B cell (primary cell): ENCODE measurements around the genes FAAH2, ARHGEF9, EFNB1 and PJA1.

DNA sequence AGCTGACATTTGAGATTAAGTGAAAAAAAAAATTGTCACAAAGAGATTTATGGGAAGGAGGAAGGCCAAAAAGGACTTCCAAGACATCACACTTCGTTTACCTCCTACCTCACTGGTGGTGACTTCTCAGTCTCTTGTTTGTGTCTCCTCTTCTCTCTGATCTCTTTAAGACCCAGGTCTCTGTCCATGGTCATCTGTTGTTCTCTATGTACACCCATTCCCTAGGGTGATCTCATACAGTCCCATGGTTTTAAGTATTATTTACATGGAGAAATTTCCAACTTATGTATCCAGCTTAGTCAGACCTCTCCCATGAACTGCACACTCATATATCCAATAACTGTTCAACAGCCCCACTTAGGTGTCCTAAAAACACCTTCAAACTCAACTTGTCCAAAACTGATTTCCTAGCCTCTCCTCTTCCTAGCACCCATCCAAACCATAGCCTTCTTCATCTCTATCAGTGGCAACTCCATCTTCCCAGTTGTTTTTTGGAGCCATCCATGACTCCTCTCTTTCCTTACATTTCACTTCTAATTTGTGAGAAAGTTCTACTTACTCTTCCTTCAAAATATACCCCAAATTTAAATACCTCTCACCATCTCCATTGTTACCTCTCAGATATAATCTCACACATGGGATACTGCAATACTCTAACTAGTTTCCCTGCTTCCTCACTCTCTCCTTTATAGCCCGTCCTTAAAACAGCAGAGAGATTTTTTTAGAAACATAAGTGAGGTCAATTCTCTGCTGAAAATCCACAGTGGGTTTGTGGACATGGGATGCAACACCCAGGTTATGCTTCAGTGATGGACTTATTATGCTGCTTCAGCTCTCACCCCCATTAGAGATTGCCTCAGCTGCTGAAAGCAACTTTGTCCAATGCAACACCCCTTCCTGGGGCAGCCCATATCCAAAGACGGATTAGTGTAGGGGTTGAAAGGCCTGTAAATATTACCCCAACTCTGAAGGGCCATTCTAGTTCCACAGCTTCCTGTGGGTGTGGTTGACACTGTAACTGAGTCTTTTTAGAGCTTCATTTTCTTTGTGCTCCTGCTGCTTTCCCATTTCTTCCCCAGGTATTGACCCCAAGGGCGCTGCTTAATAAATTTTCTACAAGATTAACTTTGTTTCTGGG lies 10.5 kb downstream of the SPIN3 start:
- PRO-cap = no peak
- CAGE, long polyA plus RNA = no peak

DNA sequence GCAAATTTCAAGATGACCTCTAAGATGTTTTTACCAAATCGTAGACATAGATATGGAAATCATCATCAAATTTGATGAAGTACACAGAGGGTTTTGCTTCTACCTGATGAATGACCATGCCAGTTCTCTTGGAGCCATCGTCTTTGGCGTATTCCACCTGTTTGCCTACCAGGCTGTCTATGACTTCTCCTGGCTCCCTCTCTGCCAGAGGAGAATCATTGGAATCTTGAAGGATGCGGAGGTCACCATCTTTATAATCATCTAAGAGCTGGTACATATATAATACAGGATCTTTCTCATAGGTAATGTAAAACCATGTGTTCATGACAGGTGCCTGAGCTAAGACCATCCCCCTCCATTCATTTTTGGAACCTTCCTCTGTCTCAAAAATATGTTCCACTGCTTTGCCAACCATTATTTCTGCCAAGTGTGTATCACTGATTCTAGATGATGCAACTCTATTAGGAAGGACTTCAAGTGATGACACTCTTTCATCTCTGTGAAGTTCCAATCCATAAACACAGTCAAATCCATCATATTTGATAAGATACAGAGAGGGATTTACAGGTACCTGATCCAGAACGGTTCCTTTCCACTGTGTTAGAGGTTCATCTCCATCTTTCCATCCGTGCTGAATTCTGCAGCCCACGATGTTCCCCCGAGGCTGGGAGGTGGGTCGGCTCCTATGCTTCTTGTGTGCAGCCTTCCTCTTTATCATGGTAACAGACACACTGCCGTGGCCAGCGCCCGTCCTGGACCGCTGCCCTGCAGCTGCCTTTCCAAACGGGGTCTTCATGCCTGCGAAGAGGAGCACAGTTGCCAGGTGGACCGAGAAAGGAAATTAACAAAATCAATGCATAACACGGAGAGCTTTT lies 952 bp downstream of the SPIN3 start:
- PRO-cap = no peak
- CAGE, long polyA plus RNA = no peak

GRCh38 chrX:57286331-57287551 lies at the start of gene FAAH2:
Gene FAAH2 (plus strand): TSS chrX:57286706.
- PRO-cap = bidirectional peak, plus-strand start at chrX:57286753, minus-strand start at chrX:57286526
- CAGE, long polyA plus RNA = no peak

DNA sequence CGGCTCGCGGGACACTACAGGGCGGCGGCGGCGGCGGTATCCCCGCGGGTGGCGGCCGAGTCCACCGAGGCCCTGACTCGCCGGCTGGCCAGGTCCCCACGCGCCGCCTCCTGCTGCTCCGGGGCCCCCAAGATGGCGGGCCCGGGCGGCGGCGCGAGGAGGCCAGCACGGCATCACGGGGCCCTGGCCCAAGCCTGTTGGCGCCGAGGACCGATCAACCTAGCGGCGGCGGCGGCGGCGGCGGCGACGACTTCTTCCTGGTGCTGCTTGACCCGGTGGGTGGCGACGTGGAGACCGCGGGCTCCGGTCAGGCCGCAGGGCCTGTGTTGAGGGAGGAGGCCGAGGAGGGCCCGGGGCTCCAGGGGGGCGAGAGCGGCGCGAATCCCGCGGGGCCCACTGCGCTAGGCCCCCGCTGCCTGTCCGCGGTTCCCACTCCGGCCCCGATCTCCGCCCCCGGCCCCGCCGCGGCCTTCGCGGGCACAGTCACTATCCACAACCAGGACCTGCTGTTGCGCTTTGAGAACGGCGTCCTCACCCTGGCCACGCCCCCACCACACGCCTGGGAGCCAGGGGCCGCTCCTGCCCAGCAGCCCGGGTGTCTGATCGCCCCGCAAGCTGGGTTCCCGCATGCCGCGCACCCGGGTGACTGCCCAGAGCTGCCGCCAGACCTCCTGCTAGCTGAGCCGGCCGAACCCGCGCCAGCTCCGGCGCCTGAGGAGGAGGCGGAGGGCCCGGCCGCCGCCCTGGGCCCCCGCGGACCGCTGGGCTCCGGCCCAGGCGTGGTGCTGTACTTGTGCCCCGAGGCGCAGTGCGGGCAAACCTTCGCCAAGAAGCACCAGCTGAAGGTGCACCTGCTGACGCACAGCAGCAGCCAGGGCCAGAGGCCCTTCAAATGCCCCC lies 510 bp downstream of the ZXDB start:
- PRO-cap = bidirectional peak, plus-strand start at position 217 of the sequence, minus-strand start at position 134 of the sequence; bidirectional peak, plus-strand start at position 589 of the sequence, minus-strand start at position 448 of the sequence
- CAGE, long polyA plus RNA = no peak

DNA sequence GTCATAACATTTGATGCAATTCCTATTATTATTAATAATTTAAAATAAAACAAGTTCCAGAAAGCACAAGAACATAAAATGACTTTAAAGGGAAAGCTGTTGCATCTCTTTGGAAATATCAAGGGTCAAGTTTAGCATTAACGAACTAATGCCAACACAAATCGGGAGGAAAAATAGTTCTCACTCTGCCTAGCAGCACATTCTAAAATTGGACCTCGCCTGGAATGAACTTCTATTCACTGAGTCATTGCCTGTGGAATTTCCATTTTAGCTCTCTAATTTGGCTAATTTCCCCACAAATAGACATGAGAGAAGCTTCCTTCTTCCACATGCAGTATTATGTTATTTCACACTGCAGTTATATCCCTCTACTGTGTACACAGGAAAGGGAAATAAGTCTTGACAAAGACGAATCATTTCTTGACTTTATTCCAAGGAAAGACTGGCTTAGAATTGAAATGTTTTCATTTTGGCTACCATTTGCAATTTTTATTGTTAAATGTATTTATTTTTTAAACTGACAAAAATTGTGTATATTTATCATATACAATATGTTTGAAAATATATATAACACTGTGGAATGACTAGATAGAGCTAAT lies 9.3 kb downstream of the ZXDA start:
- PRO-cap = no peak
- CAGE, long polyA plus RNA = no peak

DNA sequence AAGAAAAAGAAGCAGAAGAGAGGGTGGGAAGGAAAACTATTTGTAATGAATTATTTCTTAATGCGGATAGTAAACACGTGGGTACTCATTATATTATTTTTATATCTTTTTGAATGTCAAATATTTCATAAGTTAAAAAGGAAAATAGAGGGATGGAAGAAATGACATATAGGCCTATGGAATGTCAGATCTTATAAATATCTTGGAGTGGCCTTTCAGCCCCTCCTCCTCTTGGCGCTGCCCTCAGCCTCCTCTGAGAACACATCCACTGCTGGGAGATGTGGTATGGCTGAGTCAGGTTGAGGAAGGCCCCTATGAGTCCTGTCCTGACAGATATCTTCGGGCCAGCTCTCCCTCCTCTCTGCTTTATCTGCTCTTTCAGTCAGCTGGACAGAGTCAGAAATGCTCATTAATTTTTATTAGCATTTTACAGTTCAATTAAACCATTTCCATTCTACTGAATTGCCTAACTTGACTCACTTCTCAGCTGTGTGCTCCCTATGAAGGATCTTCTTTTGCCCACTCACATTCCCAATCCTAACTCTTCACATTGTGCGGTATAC lies 128.1 kb downstream of the ARHGEF9 start:
- PRO-cap = no peak
- CAGE, long polyA plus RNA = no peak

DNA sequence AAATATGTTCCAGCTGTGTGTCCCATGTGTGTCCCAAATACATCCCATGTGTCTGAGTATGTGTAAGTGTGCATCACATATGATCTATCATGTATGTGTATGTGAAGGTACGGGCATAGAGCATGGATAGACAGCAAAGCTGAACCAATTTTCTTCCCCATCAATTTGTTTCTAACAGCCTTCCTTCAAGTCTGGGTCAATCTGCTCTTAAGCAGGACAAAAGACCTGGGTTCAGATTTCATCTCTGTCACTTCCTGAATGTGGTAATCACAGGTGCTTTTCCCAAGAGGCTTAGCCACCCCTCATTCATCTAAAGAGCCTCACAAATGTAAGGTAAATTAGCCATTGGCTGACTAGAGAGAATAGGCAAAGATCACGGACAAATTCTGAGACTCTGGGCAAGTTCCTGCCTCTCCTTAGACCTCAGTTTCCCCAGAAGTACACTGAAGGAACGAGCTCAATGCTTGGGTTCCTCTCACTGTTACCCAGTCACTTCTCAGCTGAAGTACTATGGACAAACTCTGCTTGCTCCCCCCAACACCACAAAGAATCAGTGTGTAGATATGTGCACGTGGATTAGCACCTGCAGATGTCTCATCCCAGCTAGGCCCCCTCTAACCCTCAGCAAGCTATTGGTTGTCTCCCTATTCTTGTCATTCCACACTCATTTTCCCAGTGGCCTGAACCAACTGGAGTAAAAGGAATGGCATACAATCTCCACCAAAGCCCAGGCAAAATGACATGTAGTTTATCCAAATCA lies 43.0 kb downstream of the ARHGEF9 start:
- PRO-cap = no peak
- CAGE, long polyA plus RNA = no peak

DNA sequence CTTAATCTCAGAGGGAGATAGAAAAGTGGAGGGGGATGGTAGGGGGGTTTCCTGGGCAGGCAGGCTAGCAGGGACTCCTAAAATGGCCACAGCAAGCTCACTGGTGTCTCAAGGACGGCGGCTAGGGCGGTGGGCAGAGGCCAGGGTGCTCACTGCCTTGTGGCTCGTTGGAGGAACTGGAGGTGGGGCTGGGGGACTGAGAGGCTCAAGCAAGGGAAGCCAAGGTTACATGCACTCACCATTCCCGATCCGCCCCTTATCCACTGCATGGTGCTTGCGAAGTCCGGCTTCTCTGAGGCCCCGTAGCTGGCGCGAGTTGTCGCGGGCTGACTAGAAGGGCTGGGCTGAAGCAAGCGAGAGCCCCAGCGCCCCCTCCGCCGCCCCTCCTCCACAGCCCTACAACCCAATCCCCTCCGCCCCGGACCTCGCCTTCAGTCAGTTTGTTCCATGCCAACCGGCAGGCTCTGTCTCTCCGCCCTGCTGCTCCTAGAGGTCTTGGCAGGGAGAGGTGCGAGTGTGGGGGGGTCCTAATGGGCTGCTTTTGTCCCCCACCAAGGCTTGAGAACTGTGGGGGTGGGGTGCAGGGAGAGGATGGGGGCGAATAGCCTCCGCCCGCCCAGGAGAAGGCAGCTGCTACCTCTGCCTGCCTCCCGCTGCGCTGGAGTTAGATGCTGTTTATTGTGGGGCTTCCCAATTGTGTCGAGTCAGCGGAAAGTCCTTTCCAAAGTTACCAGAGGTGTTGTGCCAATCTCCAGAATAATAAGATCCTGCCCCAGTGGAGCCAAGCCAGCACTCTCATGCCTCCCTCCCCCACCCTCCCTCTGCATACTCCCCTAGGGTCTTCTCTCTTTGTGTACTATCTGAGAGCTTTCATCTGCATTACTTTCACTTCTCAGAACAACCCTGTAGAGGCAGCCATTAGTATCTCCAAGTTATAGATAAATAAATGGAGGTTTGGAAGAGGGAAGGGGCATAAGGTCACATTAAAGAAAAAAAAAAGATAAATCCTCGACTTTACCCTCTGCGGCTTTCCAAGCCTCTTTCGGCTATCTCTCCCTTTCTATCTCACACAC lies at the start of gene ARHGEF9:
Gene ARHGEF9 (minus strand): TSS at position 338 of the 1,073 bp plus-strand sequence.
- PRO-cap = unidirectional peak, plus-strand start at position 111 of the sequence
- CAGE, long polyA plus RNA = no peak

DNA sequence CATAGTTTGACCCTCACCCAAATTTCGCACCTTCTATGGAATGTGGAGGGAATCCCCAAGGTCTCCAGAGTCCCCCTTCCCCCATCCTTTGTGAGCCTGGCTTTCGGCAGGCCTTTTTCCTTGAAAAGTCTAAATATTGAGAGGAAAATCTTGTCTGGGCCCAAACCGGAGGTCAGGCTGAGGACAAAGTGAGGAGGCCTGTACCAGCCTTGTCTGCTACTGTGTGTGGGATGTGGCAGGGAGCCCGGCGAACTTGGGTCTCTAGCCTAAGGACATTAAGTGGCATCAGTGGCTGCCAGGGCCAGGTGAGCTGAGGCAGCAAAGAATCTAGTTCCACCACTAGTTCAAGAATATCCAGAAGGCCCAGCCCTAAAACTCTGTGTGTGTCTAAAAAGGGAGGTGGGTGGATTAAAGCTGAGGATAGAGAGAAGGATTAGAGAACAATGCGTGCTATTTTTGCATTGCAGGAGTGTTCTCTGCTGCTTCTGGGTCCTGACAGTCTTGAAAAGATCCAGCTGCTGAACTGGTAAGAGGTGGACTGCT lies 1.1 kb upstream of the AMER1 start:
- PRO-cap = no peak
- CAGE, long polyA plus RNA = no peak

- PRO-cap = no peak
- CAGE, long polyA plus RNA = no peak
Observed at GRCh38 chrX:65619892-65620612, 47.4 kb upstream of the MSN start.

DNA sequence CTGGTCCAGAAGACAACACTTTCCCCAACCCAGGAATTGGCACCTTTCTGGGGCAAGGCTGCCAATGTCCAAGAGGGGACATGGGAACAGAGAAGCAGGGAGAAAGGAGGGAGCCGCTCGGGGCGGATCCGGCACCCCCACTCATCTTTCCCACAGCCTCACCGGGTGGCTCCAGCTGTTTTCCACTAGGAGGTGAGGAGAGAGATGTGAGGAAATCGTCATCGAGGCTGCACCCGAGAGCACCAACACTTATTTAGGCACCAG lies 667 bp downstream of the MSN start:
- PRO-cap = no peak
- CAGE, long polyA plus RNA = no peak

DNA sequence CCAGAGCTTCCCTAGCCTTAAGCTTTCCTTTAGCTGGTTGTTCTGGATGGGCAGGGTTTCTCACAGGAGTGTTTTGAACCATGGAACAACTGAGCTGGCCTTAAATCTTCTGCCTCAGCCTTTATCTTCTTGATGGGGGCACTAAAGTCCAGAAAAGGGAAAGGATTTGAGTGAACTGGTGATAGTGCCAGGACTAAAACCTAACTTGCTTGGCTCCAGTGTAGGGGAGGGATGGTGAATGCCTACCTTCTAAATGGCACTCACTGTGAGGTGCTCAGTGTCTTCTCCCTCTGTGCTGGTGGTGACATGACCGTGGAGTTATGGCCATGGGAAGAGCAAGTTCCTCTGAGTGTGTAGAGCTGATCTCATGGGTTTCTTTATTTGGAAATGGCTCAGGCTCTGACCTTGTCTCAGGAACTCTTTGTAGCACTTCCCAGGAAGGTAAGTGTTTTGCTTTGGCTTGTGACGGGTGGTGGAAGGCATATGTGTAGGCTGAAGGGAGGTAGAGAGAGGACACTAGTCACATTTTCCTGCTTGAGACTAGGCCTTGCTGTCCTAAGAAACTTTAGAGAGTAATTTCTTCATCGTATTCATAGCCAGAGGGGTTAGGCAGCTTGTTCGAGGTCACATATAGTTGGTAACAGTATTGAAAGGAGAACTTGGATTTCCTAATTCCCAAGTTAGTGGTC lies 6.4 kb downstream of the MSN start:
- PRO-cap = no peak
- CAGE, long polyA plus RNA = no peak

GRCh38 chrX:65705985-65706944 lies 38.8 kb downstream of the MSN start:
- PRO-cap = bidirectional peak, plus-strand start at chrX:65706595, minus-strand start at chrX:65706409
- CAGE, long polyA plus RNA = no peak

DNA sequence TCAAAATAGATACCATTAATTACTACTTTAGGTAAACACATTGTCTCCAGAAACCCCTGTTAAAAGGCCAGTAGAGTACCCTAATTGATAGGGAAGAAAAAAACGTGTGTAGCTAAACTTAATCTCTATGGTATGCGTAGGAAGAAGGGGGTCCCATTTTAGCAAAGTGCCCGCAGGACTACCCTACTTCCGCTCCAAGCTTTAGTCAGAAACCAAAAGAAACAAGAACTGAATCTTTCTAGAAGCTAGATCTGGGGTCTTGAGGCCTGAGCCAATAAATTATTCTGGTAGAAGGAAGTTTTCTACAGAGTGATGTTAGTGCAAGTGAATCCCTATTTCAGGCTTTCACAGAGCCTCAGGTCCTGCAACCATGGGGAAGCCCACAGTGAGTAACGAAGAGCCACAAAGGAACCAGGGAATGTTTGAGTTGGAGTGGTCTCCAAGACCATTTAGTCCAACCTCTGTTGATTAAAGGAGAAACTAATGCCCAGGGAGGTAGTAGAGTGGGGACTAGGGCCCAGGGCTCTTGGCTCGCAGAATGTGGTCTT lies 26.3 kb downstream of the VSIG4 start:
- PRO-cap = no peak
- CAGE, long polyA plus RNA = no peak

GRCh38 chrX:66164874-66165572 lies 976 bp downstream of the HEPH start:
- PRO-cap = no peak
- CAGE, long polyA plus RNA = no peak

DNA sequence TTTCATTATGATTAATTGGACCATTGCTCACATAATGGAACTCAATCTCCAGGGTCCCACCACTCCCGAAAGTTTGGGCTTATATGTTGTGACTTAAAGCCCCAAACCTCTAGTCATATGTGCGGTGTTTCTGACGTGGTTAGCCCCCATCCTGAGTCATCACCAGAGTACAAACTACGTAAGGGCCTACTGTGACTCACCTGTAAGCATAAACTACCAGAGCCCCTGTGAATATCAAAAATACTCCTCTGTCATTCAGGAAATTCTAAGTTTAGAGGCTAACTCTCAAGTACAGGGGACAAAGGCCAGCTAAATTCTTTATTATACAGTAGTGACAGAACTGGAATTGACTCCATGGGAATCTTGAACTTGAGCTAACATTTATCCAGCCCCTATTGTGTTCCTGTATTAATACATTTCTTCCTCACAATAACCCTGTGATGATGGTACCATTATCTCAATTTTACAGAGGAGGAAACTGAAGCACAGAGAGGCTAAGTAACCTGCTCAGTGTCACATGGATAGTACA lies 5.5 kb downstream of the YIPF6 start:
- PRO-cap = no peak
- CAGE, long polyA plus RNA = no peak

- PRO-cap = bidirectional peak, plus-strand start at chrX:68829021, minus-strand start at chrX:68828839
- CAGE, long polyA plus RNA = no peak
Observed at GRCh38 chrX:68828573-68829132, at the start of gene EFNB1. Gene EFNB1 (plus strand): TSS chrX:68829021.

DNA sequence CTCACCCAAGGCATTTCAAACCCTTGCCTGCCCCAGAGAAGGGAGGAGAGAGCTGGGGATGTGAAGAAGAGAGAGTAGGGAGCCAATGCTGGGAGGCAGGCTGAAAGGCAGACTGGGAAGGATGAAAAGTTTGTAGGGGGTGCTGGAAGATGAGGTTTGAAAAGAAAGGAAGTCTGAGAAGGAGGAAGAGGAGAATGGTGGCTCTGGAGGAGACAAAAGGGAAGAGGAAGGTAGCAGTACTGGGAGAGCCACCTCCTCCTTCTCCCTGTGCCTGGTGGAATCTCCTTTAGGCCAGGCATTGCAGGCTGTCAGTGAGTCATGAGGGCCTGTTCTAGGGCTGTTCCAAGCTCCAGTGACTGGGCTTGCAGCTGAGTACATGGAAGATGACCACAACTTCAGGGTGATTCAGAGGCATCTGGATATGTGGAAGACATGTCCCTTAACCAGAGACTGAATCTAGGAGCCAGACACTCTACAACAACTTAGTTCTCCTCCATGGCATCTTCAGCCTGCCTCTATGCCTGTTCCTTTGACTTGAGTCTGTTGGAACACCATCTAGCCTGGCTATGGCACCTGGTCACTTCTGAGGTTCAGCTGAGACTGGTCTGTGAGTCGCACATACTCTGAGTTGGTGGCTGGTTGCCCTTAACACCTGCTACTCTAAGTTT lies 107.8 kb downstream of the EFNB1 start:
- PRO-cap = no peak
- CAGE, long polyA plus RNA = no peak

DNA sequence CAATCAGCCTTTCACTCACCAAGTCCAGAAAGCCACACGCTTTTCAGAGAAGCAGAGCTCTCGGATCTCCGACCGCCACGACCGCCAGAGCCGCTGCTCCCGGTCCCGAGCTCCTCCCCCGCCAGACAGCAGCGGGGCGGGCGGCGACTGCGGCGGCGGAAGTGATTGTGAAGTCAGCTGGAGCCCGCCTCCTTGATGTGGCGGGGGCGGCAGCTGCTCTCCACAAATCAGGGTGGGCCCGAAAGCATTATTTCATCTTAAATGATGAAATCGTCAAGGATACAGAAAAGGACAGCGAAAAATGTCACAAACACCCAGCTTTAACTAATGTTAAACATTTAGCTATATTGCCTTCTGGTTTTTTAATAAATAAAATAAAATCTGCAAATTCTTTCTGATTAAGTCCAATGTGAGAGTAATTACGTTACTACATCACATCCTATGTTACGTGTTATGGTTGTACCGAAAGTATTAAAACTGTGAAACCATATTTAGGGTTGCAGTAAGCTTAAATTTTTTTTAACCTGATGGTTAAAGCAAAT lies at the start of gene PJA1:
Gene PJA1 (minus strand): TSS at position 101 of the 542 bp plus-strand sequence.
- PRO-cap = bidirectional peak, plus-strand start at position 247 of the sequence, minus-strand start at position 169 of the sequence
- CAGE, long polyA plus RNA = start-site peak on the minus strand centred at position 115 of the sequence, 11 bp wide, 31 and 29 reads in 2 replicates

GRCh38 chrX:70062113-70062256 lies 272 bp upstream of the OTUD6A start:
- PRO-cap = no peak
- CAGE, long polyA plus RNA = no peak